ENCODE measurements around a stretch of chr22.

GRCh38 chr22:42317989-42318757, 47.7 kb upstream of the TCF20 start:
- PRO-cap = no peak

GRCh38 chr22:42518671-42519213, 854 bp downstream of the RRP7A start:
- PRO-cap = no peak

GRCh38 chr22:42623661-42624186, 9.0 kb upstream of the POLDIP3 start:
- PRO-cap = no peak

DNA sequence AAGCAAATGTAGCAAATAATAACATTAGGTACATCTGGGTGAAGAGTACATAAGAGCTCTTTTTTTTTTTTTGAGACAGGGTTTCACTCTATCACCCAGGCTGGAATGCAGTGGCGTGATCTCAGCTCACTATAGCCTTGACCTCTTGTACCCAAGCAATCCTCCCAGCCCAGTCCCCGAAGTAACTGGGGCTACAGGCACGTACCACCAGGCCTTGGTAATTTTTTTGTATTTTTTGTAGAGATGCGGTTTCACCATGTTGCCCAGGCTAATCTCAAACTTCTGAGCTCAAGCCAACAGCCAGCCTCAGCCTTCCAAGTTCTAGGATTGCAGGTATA, 1.6 kb upstream of the ATP5MGL start:
- PRO-cap = no peak

DNA sequence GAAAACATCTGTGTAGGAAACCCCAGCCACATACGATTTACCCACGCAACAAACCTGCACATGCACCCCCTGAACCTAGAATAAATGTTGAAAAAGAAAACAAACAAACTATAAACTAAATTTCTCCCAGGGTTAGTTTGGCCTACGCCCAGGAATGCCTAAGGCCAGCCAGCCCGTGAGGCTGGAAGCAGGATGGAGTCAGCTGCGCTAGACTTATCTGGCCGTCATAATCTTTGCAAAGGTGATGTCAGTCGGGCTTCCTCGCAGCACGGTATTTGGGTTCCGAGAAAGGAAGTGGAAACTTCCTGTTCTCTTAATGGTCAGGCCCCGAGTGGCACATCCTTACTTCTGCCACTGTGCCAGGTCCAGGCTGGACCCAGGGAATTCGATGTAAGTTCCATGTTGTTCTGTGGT, 22.1 kb upstream of the CYB5R3 start:
- PRO-cap = no peak

DNA sequence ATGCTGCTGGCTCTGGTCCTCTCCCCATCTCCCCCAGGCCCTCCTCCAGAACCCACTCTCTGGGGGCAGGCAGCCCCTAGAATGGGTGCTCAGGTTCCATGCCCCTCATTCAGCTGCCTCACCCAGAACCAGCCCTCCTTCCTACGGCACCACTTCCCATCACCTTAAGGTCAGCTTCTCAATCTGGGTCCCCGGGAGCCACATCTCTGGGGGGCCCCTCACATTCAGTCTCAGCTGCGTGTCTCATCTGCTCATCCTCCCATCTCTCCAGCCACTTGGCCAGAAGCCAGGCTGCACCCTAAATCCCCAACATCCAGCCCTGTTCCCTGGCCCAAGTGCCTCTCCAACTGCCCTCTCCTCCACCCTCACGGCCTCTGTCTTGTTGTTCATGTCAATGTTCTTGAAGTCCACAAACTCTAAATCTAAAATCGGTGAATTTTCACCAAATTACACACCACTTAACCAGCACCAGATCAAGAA, 34.0 kb downstream of the A4GALT start:
- PRO-cap = no peak

DNA sequence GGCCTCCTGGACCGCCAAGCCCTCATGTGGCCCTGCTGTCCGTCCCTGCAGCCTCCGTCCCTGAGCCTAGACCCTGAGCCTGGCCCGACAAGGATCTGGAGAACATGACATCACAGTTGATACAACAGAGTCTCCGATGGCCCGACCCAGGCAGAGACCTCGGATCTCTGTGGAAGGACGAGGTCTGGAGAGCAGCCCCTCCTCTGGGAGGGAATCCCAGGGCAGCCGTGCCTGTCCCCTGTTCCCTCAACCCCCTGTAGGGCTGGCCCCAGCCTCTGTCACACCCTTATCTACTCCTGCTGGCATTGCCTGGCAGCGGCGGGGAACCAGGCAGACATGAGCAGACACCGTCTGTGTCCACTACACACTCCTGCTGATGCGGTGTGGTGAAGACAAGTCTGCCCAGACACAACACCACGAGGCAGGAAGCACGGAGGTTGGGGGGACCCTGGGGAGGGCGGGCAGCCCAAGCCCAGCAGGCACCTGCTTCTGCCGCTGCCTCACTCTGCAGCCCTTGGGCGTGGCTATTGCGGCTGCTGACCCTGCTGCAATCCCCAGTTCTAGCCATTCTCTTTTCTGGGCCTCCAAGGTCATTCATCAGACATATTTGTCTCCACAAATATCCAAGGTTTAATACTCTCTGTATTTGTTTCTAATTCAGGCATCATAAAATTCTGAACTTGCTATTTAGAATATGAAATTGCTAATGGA, 52.5 kb upstream of the A4GALT start:
- PRO-cap = no peak

DNA sequence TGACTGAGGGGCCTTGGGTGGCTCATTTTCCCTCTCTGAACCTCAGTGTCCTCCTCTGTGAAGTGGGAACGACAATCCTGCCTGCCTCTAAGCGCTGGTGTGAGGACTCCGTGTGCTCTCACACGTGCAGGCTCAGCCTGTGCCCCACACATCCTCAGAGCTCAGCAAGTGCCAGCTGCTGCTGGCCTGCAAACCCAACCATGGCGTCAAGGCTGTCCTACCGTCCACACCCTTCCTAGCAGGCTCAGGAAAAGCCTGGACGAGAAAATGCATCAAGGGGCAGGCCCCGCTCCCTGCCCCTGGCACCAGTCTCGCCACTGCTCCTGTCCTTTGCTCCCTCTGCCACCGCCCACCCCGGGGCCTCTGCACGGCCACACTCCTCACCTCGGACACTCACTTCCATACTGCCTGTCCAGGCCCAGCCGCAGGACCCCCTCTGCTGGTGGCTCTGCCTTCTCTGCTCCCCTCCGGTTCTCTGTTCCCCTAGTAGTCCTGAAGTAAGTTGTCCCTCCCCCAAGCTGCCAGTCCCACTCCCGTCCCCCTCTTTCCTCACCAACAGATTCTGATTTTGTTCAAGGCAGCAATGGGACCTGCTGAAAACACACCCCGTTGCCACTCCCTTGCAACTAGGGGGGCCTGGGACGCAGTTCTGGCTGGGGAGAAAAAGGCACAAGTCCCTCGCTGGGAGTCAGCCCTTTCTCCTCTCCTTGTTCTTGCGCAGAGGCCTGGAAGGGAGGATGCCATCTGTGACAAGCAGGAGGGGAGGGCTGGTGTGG, 62.3 kb downstream of the ARFGAP3 start:
- PRO-cap = no peak

- PRO-cap = no peak
Observed at GRCh38 chr22:42946834-42947610, 67.9 kb downstream of the PACSIN2 start.

DNA sequence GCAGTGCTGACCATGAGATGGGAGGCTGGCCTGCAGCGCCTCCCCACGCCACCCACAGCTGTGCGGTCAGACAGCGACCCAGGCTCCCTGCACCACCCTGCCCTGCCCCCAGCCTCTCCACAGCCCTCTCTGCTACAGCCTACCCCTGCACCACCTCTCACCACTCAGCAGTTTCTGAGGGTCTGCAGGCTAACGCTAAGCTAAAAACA, 44.2 kb downstream of the PACSIN2 start:
- PRO-cap = no peak

GRCh38 chr22:42990956-42991865, 23.7 kb downstream of the PACSIN2 start:
- PRO-cap = no peak

GRCh38 chr22:43004151-43004905, 10.6 kb downstream of the PACSIN2 start:
- PRO-cap = no peak

DNA sequence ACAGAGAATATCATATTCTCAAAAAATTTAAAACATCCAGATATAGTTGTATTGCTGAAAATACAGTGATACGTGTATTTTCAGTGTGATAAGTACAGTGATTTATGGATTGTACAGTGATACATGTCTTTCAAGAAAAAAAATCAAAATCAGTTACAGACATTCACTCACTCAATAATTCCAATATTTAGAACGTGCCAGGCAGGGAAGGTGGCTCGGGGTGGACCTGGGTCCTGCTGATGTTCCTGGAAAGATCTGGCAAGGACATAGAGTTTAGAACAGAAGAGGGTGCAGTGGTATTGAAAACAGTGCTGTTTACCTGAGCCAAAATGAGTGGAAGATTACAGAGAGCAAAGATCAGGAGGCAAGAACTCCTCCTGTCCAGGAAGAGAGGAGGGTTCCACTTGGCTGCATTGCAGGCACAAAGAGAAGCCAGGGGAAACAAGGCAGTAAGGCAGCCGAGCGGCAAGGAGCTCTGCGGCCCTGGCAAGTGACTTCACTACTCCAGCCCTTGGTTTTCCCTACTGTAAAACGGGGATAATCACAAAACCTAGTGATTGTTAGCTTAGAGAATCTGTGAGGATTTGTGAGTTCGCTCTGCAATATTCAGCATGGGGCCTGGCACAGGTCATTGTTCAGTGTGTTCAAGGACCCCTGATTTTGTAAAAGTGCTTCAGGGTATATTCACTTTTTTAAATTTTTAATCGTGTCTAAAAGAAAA, 3.6 kb upstream of the PACSIN2 start:
- PRO-cap = no peak

GRCh38 chr22:43027468-43027780, 12.5 kb upstream of the PACSIN2 start:
- PRO-cap = no peak

DNA sequence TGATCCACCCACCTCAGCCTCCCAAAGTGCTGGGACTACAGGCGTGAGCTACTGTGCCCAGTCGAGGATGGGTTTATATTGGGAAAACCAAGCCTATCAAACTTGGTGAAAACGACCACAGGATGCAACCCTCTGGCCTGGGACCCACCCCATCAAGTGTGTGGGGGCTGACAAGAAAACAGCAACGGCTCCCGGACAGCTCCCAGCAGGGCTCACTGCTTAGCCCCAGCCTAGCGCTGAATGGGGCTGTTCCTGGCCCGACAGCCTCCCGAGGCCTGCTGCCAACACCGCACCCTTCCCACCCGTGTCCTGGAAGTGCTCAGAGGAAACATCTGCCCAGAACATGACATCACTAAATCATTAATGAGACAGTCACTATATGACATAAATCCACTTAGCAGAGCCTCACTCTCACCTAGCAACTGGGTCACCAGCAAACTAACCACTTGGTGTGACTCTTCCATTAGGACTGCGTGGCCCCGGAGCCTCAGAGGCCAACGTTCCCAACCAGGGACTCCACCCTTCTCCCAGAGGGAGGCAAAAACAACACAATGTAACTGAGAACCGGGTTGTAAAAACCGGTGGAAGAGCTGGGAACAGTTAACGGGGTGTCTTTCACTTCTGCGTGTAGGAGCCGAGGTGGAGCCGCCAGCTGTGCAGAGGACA, 21.3 kb upstream of the PACSIN2 start:
- PRO-cap = no peak

DNA sequence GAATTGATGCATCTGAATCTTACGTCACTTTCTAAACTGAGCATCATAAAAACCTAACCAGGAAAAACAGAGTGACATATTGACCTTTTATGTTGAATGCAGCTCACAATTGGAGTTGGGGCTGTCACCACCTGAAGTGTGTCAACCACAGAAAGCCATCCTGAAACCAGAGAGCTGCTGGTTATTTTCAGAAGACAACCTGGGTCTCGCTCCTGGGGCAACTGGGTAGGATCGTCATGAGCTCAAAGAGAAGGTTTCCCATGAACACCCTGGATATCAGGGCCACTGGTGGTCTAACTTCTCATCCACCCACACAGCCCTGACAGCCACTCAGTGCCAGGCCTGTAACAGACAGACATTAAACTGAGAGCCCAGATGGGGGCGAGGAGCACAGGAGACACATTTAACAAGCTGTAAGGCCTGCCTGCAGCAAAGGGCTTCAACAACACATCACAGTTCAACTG, 3.0 kb downstream of the TTLL1 start:
- PRO-cap = no peak

DNA sequence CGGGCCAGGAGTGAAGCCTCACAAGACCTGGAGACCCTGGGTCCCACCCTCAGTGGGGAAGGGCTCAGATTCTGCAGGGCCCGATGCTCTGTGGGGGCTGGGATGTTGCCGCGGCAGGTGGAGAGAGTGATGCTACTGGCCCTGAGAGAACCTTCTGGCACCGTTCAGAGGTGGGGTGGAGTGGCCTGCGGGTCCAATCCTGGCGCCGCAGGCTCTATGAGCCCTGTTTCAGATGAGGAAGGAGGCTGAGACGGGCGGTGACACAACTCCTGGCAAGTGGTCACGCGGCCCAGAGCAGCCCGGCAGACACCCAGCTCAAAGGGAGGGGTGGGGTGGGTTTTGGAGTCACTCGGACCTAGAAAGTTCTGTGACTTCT, 3.4 kb downstream of the TSPO start:
- PRO-cap = no peak

DNA sequence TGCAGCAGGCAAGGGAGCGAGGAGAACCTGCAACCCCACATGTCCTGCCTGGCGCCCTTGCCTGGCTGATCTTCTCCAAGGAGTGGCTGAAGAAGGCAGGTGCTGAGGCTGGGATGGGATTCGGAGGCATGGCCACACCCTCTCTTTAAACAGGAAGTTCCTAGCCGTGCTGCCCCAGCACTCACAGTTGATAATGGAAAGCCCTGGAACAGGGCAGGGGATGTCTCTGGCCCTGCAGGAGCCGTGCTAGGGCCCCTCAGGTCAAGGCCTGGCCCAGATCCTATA, 65.0 kb downstream of the SCUBE1 start:
- PRO-cap = no peak

DNA sequence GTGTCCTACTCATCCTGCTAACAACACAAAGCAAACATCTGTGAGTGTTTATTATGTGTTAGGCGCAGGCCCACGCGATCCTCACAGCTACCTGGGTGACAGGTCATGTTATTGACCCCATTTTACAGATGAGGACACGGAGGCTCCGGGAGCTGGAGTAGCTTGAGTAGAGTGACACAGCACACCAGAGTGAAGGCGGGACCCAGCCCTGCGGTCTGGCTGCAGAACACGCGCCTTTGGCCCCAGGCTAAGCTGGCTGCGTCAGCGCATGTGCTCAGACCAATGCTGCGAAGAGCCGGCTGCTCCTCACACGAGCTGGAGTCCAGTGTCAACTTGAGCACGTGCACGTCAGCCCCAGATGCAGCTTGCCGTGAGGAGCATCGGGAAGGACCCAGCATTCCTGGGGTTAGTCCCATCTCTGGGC, 50.0 kb downstream of the SCUBE1 start:
- PRO-cap = no peak

DNA sequence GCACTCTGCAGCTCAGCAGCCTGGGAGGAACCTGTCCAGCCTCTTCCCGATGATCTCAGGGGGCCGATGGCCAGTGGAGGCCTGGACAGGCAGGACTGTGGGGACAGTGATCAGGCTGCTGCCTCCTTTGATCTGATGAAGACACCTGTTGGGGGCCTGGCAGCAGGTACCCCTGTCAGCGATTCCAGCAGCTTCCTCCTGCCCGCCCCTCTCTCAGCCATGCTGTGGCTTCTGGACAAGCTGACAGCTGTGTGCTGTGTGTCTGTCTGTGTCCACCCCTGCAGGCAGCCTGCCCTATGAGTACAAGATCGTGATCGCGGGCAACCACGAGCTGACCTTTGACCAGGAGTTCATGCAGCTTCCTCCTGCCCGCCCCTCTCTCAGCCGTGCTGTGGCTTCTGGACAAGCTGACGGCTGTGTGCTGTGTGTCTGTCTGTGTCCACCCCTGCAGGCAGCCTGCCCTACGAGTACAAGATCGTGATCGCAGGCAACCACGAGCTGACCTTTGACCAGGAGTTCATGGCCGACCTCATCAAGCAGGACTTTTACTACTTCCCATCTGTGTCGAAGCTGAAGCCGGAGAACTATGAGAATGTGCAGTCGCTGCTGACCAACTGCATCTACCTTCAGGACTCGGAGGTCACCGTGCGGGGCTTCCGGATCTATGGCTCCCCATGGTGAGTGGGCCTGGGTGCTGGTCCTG, 62.6 kb downstream of the MPPED1 start:
- PRO-cap = no peak

Measured in pulmonary lymph node (tissue), 1 donor.